Kidney (tissue), 2 donors: ENCODE measurements around a stretch of chr10.

DNA sequence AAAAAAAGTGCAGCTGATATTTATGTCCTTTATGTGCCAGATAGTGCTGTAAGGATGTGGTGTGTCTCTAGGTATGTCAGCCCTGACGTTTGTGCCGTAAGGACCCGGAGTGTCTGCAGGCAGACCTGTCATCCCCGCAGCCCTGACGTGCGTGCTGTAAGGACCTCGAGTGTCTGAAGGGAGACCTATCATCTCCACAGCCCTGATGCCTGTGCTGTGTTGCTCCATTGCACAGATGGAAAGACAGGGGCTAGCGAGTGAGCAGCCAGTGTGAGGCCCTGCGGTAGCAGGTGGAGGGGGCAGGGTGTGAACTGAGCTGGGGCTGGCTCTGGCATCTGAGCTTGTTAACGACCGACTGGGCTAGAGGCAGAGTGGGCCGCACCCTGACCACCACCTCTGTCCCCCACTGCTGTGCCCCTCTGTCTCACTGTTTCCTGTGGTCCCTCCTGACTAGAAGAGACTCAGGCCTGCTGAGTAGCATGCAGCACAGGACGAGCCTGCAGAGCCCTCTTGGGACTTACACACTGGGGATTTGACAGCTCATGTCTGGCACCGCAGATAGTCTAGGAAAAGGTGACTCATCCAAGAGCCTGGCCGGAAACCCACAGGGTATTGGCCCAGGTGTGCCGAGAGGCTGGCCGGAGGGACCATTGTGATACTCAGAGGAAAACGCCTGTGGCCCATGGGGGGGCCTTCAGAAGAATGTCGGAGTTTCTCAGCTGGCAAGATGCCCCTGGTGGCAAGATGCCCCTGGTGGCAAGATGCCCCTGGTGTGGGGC lies 34.2 kb downstream of the INPP5A start:
- PRO-cap, result no peak
- RRBS, result 54% methylated on average over 5 of the region's 19 CpGs

GRCh38 chr10:132579371-132580033 lies 41.9 kb downstream of the INPP5A start:
- PRO-cap, result no peak
- RRBS, result 59% methylated on average over 5 of the region's 14 CpGs

DNA sequence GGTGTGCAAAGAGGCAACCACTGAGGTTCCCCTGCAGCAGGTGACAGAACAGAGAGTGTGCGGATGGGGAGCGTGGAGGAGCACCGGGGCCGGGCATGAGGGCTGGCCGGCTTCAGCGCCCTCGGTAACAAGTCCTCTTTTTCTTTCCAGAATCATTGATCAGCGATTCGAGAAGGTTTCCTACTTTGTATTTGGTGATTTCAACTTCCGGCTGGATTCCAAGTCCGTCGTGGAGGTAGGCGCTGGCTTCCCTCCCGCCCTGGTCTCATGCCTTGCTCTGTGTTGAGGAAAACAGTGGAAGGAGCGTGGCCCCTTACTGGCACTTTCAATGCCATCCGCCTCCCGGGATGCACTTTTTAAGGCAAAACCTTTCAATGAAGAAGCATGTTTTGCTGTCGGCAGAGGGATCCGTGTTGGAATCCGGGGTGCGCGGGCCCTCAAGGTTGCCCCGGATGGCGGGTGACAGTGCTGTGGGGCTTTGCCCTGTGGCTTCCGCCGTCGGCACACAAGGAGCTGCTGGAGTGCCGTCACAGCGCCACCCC lies 59.2 kb downstream of the NKX6-2 start:
- PRO-cap, result no peak
- RRBS, result 98% methylated on average over 5 of the region's 29 CpGs

DNA sequence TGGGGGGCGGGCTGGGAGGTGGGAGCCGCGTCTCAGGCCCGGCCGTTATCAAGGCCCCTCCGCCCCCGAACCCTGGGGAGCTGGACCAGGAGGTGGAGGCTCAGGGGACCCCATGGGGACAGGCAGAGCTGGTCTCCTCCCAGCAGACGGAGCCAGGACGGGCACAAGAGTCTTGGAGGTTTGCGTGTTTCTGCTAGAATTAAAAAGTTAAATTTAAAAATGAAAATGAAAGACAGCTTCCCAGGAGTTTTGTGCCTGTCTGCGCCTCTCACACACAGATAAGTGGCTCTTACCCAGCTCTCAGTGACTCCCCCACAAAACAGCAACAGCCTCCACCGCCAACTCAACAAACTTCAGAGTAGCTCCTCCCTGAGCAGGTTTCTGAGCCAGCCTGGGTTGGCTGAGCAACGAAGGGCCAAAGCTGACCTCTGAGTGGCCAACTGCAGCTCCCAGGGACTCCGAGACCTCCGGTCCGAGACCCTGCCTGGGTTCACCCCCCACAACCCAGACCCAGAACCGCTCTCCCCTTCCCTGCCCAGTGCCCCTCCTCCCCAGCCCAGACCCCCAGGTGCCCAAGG lies 5.0 kb upstream of the UTF1 start:
- PRO-cap, result no peak
- RRBS, result 100% methylated on average over 1 of the region's 17 CpGs

GRCh38 chr10:133236802-133237326 lies 791 bp upstream of the VENTX start:
- PRO-cap, result no peak
- RRBS, result 3% methylated on average over 58 of the region's 68 CpGs

- PRO-cap, result no peak
- RRBS, result 58% methylated on average over 4 of the region's 22 CpGs
Observed at GRCh38 chr10:133274798-133275565, 1.7 kb downstream of the ADAM8 start.

DNA sequence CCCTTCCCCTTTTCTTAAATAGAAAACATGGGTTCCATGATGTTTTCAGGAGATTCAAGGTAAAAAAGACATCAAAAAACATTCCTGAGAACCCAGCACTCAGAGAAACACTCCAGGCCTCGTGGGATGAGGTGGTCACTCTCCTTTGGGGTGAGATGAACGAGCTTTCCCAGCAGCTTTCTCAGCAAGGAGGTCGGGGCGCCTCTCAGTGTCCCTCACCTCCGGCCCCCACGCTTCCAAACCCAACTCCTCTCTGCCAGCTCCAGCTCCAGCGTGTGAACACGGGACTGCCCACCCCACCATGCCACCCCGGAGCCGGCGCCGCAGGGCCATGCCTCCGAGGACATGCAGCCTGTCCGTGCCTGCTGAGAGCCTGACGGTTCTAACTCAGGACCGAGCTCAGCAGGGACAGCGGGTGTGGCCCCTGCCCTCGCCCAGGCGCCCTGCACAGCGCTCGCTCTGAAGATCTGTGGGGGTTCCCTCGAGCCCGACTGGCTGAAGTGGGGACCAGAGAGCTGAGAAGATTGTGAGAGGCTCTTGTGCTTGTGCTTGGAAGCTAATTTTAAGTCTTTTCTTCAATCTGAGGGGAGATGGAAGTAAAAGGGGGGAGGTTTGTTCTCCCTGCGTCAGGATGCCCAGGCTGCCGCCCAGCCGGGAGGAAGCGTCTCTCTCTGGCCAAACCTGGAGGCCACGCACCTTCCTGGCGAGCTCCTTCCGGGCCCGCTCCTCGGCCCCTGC lies 5.0 kb upstream of the ADAM8 start:
- PRO-cap, result no peak
- RRBS, result 96% methylated on average over 5 of the region's 32 CpGs

GRCh38 chr10:133287915-133288210 lies 11.2 kb upstream of the ADAM8 start:
- PRO-cap, result no peak
- RRBS, result 95% methylated on average over 12 of the region's 19 CpGs

- PRO-cap, result no peak
- RRBS, result no CpG with 5 or more reads among the region's 1 CpG
Observed at GRCh38 chr10:133511720-133512078, 15.5 kb upstream of the CYP2E1 start.